Neural progenitor cell (in vitro differentiated cells): ENCODE data around the genes FAP, GRB14, SCN9A and SCN7A.

DNA sequence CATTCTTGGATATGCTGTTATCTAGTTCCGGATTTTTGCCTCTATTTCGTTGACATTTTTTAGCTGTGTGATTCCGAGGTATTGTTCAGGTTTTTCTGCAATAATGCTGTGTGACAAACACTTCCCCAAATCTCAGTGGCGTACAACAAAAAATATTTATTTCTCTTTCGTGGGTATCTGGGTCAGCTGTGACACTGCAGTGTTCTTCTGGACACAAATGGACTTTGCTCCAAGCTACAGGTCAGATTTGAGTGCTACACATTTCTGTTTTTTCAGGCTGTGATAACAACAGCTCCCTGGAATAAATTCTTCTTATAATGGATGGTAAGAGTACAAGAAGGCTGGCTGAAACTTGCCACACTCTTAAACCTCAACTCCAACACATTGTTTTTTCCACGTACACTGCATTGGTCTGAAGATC lies 50.9 kb upstream of the PSMD14 start:
- RAMPAGE, long total RNA: no peak

DNA sequence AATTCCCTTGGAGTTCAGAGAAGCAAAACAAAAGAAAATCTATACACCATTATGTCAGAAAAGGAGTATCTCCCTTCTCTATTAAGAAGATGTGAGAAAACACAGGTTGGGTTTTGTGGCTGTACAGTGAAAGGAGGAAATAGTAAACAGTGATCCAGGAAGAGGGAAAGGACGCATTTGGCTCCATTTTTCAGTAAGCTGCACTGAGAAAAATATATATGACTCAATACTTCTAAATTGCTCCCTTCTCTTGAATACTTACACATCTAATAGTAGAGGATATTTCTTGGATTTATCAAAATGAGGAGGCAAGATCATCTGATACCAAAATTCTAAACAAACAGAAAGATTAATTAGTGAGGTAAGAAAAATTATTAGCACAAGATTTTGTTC lies 59.9 kb downstream of the DPP4 start:
- RAMPAGE, long total RNA: no peak

DNA sequence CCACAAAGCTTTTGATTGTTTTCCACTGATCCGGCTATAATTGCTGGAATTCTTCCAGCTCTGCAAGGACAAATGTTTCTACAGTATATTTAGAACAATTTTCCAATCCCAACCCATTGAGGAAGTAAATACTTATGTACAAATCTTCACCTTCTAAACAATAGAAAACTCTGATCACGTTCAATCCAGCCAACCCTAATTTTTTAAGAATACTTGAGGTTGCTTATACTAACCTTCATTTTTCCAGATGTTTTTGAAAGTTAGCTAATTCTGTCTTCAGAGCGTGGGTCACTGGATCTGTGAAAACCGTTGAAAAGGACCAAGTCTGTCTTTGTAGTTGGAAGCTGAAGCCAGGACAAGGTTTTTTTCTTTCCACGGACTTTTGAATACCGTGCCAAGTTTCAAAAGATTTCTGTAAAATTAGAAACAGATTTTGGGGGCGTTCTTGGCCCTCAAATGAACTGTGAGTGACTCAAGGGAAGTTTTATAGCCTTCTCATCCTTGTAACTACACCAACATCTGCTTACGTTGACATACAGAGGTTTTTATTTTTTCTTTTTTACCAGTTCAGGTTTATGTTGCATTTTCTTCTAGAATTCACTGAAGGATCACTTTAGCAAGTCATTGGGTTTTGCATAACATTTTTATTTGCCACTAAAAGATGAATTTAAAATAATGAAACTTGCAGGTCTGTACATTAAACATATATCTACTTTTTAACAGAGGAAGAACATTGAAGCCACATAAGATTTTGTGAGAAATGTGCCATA lies at the start of gene FAP:
Gene FAP, minus strand, starts transcription at position 357 of the 770 bp plus-strand sequence.
- RAMPAGE, long total RNA: no peak

DNA sequence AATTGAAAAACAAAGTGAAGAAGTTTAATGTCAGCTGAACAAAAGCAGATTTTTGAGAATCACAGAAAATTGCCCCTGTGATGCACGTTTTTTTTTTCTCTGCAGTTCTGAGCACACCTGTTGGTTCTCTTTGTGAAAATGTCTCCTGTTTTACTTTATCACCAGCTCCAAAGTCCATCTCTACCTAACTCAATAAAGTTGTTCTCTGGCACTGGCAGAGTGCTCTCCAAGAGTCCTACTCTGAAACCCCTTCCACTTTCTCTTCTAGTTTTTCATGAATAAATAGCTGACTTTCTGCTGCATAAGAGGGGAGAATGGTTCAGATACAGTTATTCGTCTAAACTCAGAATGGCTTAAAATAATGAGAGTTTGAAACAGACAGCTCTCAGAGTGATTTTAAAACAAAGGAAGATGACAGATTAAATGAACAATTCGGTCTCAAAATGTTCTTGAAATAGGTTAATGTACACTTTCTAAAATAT lies 126.3 kb downstream of the KCNH7 start:
- RAMPAGE, long total RNA: no peak

DNA sequence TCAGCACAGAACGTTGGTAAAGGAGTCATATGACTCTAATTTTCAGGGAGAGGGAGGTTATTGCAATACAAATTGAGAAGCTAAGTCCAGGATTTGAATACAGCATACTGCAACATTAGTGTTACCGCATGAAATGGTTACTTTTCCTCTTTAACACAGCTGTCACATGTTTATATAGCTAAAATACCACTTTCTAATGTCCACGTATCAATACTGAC lies 8.0 kb downstream of the FIGN start:
- RAMPAGE, long total RNA: no peak

- RAMPAGE, long total RNA: no peak
These were observed 480 bp downstream of the GRB14 start for GRCh38 chr2:164620654-164621349.

GRCh38 chr2:164621350-164622223 lies at the start of gene GRB14:
GRB14 (minus strand) TSS chr2:164621482.
- RAMPAGE, long total RNA: no peak

DNA sequence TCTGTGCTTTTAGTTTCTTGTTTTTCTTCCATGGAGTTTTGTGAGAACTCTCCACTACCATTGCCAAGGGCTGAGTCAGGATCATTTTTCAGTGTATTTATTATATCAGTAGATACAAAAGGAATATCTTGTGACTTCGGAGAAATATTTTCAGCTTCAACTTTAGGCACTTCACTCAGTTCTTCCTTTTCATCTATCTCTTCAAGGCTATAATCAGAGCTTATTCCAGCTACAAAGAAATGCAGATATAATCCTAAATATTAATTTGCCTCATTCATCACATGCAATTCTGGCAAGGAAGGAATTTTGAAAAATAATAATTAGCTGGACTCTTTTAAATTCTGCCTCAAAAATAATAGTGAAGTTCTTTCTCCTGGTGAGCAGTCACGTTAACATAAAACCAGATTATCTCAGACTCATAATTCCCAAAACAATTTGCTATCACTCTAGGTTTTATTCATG lies 79.3 kb upstream of the GRB14 start:
- RAMPAGE, long total RNA: no peak

- RAMPAGE, long total RNA: no peak
These were observed 98.8 kb downstream of the COBLL1 start for GRCh38 chr2:164742758-164743348.

- RAMPAGE, long total RNA: no peak
These were observed 87.2 kb downstream of the COBLL1 start for GRCh38 chr2:164754132-164755212.

- RAMPAGE, long total RNA: no peak
These were observed 41.4 kb downstream of the SLC38A11 start for GRCh38 chr2:164913725-164914591.

GRCh38 chr2:164920346-164920863 lies 34.9 kb downstream of the SLC38A11 start:
- RAMPAGE, long total RNA: no peak

GRCh38 chr2:165803181-165803524 lies 9.1 kb upstream of the GALNT3 start:
- RAMPAGE, long total RNA: no peak

GRCh38 chr2:165886373-165886815 lies 67.2 kb downstream of the TTC21B start:
- RAMPAGE, long total RNA: no peak

GRCh38 chr2:166184704-166185244 lies 57.0 kb upstream of the SCN1A start:
- RAMPAGE, long total RNA: no peak

- RAMPAGE, long total RNA: no peak
These were observed at the start of gene SCN9A for GRCh38 chr2:166375633-166376880. SCN9A (minus strand) TSS chr2:166375944.

GRCh38 chr2:166388324-166388963 lies 12.7 kb upstream of the SCN9A start:
- RAMPAGE, long total RNA: no peak

GRCh38 chr2:166493809-166494620 lies at the start of gene SCN7A:
SCN7A (minus strand) TSS chr2:166494249.
- RAMPAGE, long total RNA: no peak

GRCh38 chr2:167135532-167136130 lies 157.2 kb upstream of the B3GALT1 start:
- RAMPAGE, long total RNA: no peak

- RAMPAGE, long total RNA: no peak
These were observed 251.8 kb downstream of the B3GALT1 start for GRCh38 chr2:167544606-167545045.